Kidney epithelial cell (primary cell): ENCODE data around the genes GLE1, SET, TBC1D13 and PTPA.

DNA sequence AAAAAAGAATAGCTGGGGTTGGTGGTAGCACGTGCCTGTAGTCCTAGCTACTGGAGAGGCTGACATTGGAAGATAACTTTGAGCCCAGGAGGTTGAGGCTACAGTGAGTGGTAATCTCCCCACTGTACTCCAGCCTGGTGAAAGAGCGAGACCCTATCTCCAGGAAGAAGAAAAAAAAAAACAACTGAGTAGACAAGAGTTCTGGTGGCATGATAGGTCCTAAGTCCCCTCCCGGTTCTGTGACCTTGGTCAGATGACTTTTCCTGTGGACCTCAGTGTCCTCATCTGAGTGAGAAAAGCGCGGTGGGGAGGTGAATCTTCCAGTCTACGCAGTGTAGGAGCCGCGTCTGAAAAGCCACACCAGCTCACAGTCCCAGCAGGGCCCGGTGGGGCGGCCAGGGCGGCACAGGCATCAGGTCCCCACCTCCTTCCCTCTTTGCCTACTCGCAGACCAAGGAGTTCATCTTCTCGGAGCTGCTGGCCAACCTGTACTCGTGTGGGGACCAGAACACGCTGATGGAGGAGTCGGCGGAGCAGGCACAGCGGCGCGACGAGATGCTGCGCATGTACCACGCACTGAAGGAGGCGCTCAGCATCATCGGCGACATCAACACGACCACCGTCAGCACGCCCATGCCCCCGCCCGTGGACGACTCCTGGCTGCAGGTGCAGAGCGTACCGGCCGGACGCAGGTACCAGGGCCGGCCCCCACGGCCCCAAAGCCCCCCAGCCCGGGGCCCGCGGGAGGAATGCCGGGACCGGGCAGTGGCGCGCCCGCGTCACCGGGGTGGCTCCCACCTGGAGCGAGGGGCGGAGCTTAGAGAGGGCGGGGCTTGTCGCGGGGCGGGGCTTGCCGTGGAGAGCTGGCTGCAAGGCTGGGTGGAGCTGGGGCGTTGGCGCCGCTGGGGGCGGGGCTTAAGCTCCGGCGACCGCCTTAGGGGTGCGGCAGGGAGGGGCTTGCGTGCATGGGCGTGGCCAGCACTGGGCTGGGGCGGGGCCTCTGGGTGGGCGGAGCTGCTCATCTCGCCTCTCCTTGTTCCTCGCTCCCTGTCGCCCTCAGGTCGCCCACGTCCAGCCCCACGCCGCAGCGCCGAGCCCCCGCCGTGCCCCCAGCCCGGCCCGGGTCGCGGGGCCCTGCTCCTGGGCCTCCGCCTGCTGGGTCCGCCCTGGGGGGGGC, 25.8 kb downstream of the GOLGA2 start:
- RAMPAGE, long total RNA: no peak
- RRBS: no CpG with 5 or more reads among the region's 84 CpGs

DNA sequence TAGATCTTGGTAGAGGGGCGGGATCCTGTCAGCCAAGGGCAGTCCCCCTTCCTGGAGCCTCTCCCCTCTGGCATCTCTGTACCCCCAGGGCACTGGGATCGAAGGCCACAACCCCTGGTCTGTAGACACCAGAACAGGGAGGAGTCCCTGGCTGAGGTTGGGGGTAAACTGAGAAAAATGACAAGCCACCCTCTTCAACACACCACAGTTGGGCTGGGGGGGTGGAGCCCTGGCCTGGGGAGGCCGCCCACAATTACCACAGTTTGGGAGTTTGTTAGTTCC, 887 bp downstream of the CERCAM start:
- RAMPAGE, long total RNA: no peak
- RRBS: no CpG with 5 or more reads among the region's 3 CpGs

GRCh38 chr9:128504124-128505001, at the start of gene GLE1:
Gene GLE1 (plus strand): TSS chr9:128504719.
- RAMPAGE, long total RNA: no peak
- RRBS: 1% methylated on average over 16 of the region's 54 CpGs

DNA sequence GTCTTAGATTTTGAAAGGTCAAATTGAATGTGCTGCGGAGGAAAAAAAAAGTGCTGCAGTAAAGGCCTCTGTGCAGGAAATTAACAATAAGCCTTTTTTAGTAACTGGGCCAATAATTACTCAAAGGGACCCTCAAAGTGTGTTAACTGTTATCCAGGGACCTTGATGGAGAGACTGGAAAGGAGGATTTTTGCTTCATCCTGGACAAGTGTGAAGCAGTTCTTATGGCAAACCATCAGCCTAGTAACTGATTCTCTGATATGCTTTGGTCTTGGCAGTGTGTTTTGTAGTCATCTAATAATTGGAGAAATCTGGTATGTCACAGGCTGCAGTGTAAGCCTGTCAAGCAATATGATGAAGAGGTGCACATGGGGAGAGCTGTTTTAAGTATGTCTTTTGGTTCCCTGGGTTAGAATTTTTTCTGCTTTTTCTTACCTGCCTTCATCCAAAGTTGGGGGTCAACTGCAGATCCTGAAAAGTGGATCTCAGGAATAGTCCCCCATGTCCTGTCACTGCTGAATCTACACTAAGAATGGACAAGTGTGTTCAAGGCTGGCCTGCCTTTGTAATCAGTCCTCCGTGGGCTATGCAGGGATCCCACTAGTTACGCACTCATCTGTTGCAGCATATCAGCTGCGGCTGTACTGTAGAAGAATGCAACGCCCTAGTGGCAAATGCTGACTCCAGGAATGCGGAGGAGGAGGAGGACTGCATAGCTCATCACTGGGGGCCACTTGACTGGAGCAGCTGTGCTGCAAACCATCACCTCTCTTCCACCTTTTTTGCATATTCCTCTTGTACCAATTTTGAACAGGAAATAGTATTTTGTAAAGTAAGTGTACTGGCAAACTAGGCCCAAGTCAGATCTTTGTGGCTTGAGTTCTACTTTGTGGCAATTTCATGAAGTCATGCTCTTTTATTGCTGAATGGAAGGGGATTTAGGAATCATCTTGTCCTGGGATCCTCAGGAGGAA, 1.9 kb downstream of the SPTAN1 start:
- RAMPAGE, long total RNA: no peak
- RRBS: no CpG with 5 or more reads among the region's 6 CpGs

GRCh38 chr9:128582799-128583240, 30.4 kb downstream of the SPTAN1 start:
- RAMPAGE, long total RNA: no peak
- RRBS: no CpG with 5 or more reads among the region's 5 CpGs

DNA sequence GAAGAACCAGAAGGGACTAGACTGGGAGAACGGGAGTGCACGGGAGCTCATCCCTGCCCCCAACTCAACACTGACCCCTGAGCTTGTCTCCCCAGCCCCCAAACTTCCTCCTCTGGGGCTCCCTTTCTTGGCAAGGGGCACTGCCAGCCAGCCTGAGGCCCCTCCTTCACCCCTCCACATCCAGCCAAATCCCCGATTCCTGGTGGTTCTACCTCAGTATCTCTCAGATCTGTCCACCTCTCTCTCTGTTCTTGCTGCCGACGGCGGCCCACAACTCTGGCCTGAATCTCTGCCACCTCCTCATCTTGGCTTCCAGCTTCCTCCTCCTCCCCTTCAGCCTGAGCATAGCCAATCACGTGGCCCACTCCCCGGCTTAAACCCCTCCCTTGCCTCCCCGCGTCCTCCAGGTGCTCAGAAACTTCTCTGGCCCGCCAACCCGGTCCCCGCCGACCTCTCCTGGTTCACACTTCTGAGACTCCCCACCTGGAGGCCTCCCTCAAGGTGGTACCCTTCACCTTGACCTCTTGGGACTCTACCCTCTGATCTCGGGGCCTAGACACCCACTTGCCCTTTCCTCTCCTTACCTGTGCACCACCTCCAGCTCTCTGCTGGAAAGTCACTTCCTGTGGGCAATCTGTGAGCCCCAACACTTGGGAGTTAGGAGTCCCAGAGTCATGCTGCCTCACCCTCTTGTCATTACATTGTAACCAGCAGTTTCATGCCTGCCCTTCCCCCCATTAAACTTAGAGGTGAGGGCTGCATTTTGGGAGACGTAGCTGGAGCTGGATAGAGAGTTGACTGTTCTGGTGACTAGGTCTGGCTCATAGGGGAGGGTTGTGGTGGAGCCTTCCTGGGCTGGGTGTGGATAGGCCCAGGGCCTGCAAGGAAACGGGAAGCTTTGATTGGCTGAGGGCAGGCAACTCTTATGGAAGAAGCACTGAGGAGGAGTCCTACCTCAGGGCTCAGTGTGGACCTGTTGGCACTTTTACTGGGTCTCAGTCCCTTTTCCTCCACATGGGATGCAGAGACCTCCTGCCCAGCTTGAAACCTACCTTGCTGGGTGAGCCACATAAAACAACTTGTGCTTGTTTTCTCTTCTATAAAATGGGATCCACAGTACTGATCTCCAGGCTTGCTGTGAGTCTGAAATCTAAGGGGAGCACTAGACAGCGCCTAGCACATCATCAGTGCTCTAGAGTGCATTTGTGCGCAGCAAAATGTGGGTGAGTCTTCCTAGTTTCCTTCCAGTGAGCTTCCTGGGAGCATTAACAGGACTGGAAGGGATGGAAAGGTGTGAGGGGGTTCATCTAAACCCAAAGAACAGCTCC, 4.4 kb upstream of the SET start:
- RAMPAGE, long total RNA: start-site peak on the minus strand centred at position 308 of the sequence, 40 bp wide, 10 and 6 reads in 2 replicates
- RRBS: 1% methylated on average over 5 of the region's 19 CpGs

- RAMPAGE, long total RNA: no peak
- RRBS: under 1% methylated on average over 45 of the region's 110 CpGs
Observed at GRCh38 chr9:128688181-128689337, at the start of gene SET. Gene SET (plus strand): TSS chr9:128689222.

DNA sequence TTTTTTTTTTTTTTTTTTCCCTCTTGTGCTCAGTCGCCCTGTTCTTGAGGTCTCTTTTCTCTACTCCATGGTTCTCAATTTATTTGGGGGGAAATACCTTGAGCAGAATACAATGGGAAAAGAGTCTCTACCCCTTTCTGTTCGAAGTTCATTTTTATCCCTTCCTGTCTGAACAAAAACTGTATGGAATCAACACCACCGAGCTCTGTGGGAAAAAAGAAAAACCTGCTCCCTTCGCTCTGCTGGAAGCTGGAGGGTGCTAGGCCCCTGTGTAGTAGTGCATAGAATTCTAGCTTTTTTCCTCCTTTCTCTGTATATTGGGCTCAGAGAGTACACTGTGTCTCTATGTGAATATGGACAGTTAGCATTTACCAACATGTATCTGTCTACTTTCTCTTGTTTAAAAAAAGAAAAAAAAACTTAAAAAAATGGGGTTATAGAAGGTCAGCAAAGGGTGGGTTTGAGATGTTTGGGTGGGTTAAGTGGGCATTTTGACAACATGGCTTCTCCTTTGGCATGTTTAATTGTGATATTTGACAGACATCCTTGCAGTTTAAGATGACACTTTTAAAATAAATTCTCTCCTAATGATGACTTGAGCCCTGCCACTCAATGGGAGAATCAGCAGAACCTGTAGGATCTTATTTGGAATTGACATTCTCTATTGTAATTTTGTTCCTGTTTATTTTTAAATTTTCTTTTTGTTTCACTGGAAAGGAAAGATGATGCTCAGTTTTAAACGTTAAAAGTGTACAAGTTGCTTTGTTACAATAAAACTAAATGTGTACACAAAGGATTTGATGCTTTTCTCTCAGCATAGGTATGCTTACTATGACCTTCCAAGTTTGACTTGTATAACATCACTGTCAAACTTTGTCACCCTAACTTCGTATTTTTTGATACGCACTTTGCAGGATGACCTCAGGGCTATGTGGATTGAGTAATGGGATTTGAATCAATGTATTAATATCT, 6.0 kb downstream of the SET start:
- RAMPAGE, long total RNA: no peak
- RRBS: no CpG with 5 or more reads among the region's 7 CpGs

- RAMPAGE, long total RNA: no peak
- RRBS: 4% methylated on average over 16 of the region's 36 CpGs
Observed at GRCh38 chr9:128771042-128771782, 515 bp downstream of the ZER1 start.

DNA sequence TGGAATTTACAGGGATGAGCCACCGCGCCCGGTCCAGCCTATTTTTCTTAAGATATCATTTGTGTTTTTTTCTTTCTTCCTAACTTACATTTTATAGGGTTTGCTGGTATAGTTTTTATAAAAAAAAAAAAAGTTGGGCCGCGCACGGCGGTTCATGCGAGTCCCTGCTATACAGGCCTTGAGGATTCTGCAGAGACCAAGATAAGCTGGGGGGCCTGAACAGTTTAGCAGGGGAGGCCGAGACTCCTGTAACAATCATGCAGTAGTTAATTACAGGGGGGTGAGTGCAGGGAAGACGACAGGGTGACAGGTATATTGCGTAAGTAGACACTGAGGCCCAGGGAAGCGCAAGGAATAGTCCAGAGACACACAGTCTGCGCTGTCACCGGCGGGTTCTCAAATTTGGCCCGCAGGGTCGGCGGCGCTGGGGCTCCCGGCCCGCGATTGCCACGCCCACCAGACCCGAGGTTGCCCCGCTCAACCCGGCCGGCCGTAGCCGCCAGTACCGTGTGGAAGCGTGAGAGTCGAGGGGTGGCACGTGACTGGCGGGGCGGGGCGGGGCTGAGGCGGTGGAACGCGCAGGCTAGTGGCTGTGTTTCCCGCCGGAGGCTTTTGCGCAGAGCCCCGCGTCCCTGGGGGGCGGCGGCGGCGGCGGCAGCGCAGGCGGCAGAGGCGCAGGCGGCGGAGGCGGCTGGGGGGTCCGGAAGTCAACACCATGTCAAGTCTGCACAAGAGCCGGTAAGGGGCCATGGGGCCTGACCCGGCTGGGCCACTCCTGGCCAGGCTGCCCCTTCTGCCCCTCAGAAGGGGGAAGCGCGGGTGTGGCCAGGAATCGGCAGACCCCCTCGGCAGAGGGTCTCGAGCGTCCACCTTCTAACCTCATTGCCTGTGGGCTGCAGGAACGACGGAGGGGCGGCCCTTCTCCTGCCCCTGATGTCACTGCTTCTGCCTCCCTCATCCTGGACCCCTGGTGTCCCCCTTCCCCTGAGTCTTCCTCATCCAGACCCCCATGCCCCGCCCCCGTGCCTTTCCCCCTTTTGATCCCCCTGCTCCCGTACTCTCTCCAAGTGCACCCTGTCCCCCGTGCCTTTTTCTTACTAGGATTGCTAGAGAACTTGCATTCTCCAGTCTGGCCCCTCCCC, at the start of gene TBC1D13:
Gene TBC1D13, plus strand, starts transcription at position 615 of the 1,142 bp plus-strand sequence.
- RAMPAGE, long total RNA: start-site peak on the plus strand centred at position 662 of the sequence, 48 bp wide, 136 and 92 reads in 2 replicates
- RRBS: under 1% methylated on average over 17 of the region's 71 CpGs

GRCh38 chr9:128792832-128793269, 5.8 kb downstream of the TBC1D13 start:
- RAMPAGE, long total RNA: no peak
- RRBS: no CpG with 5 or more reads among the region's 2 CpGs

DNA sequence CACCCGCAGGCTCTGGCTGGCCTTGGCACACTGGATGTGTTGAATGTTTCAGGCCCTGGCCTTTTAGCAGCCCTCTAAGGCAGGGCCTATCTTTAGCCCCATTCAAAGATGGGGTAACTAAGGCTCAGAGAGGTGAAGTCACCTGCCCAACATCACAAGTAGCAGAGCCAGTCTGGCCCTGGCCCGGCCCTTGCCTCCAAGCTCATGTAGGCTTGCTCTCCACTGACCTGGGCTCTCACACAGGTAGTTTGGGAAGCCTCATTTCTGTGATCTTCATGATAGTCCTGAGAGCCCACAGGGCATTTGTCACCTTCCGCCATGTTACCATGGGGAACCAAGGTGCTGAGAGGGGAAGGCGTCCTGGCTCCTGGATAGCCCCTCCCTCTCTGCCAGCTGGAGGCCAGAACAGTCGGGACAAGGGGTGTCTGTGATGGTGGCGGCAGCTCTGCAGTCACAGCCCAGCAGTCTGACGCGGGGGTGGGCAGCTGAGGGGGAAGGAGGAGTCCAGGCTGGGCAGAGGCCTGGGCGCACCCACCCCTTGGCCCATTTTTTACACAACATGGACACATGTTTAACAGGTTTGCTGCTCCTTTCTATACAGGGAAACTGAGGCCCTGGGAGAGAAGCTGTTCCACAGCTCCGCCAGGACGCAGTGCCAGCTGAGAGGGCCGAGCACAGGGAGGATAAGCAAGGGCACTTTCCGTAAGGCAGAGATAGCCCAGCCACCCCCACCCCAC, 16.8 kb downstream of the LRRC8A start:
- RAMPAGE, long total RNA: no peak
- RRBS: no CpG with 5 or more reads among the region's 13 CpGs

- RAMPAGE, long total RNA: no peak
- RRBS: no CpG with 5 or more reads among the region's 4 CpGs
Observed at GRCh38 chr9:128987849-128988236, 40.3 kb downstream of the SH3GLB2 start.

DNA sequence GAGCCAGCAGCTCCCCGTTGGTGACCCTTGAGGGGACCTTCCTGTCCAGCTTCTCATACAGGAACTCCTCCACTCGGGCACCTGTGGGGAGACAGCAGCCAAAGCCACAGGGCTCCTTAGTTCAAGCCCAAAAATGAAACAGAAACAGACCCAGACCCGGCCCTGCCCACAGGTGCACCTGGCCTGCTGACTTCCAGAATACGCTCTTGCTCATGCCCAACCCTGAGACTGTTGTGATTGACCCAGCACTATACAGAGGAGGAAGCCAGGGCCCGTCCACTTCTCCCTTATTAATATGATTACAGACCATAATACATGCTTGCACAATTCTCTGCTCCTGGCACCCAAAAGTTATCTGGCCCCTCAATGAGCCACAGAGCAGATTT, 7.0 kb downstream of the SH3GLB2 start:
- RAMPAGE, long total RNA: no peak
- RRBS: no CpG with 5 or more reads among the region's 5 CpGs

DNA sequence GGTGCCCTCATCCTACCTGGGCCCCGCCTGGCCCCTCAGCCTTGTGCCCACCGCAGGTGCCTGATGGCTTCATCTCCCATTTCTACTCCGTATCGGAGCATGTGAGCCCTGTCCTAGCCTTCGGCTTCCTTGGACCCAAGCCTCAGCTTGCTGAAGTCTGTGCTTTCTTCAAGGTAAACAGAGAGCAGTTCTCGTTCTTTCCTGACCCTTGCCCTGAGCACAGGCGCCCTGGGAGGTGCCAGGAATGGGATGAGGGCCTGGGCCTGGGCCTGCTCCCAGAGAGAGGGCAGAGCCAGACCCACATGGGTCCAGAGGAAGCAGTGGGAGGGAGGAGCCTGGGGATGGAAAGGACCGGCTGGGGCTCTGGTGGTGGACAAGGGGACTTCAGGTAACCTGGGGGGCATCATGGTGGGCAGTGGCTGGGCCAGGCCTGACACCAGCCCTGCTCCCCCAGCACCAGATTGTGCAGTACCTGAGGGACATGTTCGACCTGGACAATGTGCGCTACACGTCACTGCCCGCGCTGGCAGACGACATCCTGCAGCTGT, 11.0 kb upstream of the DOLPP1 start:
- RAMPAGE, long total RNA: no peak
- RRBS: no CpG with 5 or more reads among the region's 14 CpGs

GRCh38 chr9:129110832-129111798, at the start of gene PTPA:
Gene PTPA (plus strand): TSS chr9:129111415.
- RAMPAGE, long total RNA: start-site peak on the plus strand at chr9:129111326-129111418, 663 and 673 reads in 2 replicates; start-site peak on the plus strand at chr9:129111566-129111593, 147 and 107 reads in 2 replicates
- RRBS: 2% methylated on average over 20 of the region's 85 CpGs

GRCh38 chr9:129147332-129147760, 30.7 kb downstream of the IER5L start:
- RAMPAGE, long total RNA: no peak
- RRBS: no CpG with 5 or more reads among the region's 9 CpGs

DNA sequence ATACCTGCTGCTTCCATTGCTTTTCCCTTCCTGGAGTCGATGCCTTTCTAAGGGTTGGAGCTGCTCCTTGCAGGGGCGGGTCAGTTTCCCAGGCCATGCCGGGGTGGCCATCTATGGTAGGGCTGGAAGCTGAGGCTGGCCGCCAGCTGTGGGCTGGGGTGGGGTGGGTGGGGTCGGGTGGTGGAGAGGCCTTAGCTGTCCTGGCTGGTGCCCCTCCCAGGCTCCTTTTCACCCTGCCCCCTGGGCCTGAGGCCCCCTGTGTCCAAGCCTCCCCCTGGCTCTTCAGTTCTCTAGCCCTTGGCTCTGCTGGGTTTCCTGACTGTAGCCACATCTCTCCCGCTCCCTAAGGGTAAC, 30.3 kb downstream of the IER5L start:
- RAMPAGE, long total RNA: no peak
- RRBS: no CpG with 5 or more reads among the region's 6 CpGs

DNA sequence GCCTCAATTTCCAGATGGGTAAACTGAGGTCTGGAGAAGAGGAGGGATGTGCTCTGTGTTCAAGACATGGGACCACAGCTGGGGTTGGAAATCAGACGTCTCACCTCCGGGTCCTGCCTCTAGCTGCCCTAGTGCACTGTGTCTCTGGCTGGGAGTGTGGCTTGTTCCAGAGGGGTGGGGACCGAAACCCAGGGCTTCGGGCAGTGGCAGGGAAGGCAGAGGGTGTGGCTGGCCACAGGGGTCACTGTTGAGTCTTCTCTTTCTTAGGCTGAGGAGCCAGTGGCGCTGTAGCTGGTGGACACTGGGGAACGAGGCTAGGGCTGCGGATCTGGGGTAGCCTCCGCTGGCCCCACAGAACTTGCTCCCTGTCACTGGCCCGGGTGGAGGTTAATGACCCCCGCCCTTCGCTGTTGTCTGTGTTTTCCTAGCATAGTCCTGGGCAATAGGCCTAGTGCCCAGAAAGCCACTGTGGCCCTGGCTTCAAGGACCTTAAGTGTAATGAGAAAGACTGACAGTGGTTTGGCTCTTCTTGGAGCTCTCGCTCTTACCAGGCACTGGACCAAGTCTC, 4.6 kb upstream of the IER5L start:
- RAMPAGE, long total RNA: no peak
- RRBS: no CpG with 5 or more reads among the region's 12 CpGs

GRCh38 chr9:129183941-129184412, 5.9 kb upstream of the IER5L start:
- RAMPAGE, long total RNA: no peak
- RRBS: 11% methylated on average over 1 of the region's 8 CpGs